Thyroid gland (tissue), 7 donors: ENCODE data around the genes MRPS30 and ISL1.

- PRO-cap, 2 experiments = no peak in any of the 2 experiments
- RAMPAGE, long total RNA, 5 experiments = no peak in any of the 5 experiments
Measured at GRCh38 chr5:43073529-43074474, 33.7 kb upstream of the ANXA2R start.

- PRO-cap, 2 experiments = no peak in any of the 2 experiments
- RAMPAGE, long total RNA, 5 experiments = no peak in any of the 5 experiments
Measured at GRCh38 chr5:43303188-43303999, 9.8 kb downstream of the HMGCS1 start.

GRCh38 chr5:43411294-43411979 lies 754 bp downstream of the CCL28 start:
- PRO-cap, 2 experiments = no peak in any of the 2 experiments
- RAMPAGE, long total RNA, 5 experiments = no peak in any of the 5 experiments

- PRO-cap, 2 experiments = peak in 2 of 2 experiments; most common plus-strand start chr5:43422383 (in 1); most common minus-strand start chr5:43422297 (in 2)
- RAMPAGE, long total RNA, 5 experiments = no peak in any of the 5 experiments
Measured at GRCh38 chr5:43422197-43422678, 10.0 kb upstream of the CCL28 start.

DNA sequence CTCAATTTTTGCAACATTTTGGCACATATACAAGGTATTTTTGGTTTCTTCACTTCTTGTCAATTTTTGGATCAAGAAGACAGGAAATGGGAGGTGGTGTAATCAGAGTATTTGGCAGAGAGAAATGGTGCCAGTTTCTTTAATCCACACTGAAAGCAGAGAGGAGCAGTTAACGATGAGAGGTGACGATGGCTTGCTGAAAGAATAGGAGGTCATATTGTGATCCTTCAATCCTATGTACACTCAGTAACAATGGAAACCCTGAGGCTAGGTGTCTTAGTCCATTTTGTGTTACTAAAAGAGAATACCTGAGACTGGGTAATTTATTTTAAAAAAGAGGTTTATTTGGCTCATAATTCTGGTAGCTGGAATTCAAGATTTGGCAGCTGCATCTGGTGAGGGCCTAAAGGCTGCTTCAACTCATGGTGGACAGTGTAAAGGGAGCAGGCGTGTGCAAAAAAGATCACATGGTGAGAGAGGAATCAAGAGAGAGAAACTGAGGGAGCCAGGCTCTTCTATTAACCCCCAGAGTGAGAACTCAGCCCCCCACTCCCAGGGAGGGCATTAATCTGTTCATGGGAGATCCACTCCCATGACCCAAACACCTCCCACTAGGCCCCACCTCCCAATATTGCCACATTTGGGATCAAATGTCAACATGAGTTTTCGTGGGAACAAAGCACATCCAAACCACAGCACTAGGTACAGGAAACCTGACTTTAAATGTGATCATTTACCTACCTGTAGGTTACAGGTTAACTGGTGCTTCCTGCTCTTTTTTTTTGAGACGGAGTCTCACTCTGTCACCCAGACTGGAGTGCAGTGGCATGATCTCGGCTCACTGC lies 16.7 kb downstream of the NNT start:
- PRO-cap, 2 experiments = no peak in any of the 2 experiments
- RAMPAGE, long total RNA, 5 experiments = no peak in any of the 5 experiments

GRCh38 chr5:43699816-43700401 lies 96.9 kb downstream of the NNT start:
- PRO-cap, 2 experiments = no peak in any of the 2 experiments
- RAMPAGE, long total RNA, 5 experiments = no peak in any of the 5 experiments

- PRO-cap, 2 experiments = no peak in any of the 2 experiments
- RAMPAGE, long total RNA, 5 experiments = start-site peak on the minus strand in 1 of 5 experiments, at chr5:44302653-44302702 at its widest, 5 reads per replicate
Measured at GRCh38 chr5:44302098-44302750, 87.0 kb downstream of the FGF10 start.

DNA sequence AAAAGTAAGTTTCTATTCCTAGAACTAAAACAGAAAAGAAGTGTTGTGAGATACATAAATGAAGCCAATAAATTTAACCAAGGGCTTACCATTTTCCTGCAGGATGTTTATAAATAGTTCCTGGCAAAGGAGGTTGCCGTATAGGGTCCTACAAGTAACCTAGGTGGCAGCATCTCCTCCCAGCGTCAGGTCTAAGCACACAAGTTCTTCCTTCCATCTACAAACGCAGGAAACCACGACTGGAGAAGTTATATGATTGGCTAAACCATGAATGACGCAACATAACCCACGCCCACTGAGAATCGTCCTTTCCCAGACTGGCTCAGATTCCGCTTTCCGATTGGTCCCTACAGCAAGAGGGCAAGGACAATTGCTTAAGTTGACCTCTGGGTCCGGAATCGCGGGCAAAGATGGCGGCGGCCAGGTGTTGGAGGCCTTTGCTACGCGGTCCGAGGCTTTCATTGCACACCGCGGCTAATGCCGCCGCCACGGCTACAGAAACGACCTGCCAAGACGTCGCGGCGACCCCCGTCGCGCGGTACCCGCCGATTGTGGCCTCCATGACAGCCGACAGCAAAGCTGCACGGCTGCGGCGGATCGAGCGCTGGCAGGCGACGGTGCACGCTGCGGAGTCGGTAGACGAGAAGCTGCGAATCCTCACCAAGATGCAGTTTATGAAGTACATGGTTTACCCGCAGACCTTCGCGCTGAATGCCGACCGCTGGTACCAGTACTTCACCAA lies at the start of gene MRPS30:
Gene MRPS30 (plus strand): TSS at position 395 of the 742 bp plus-strand sequence.
- PRO-cap, 2 experiments = peak in 2 of 2 experiments; most common plus-strand start position 397 of the sequence (in 2); most common minus-strand start position 193 of the sequence (in 2)
- RAMPAGE, long total RNA, 5 experiments = start-site peak on the plus strand in 4 of 5 experiments, centred at positions 405 to 411 of the sequence, 20 to 436 reads per replicate; start-site peak on the minus strand in 3 of 5 experiments, centred at positions 209 to 229 of the sequence, 59 to 121 reads per replicate

DNA sequence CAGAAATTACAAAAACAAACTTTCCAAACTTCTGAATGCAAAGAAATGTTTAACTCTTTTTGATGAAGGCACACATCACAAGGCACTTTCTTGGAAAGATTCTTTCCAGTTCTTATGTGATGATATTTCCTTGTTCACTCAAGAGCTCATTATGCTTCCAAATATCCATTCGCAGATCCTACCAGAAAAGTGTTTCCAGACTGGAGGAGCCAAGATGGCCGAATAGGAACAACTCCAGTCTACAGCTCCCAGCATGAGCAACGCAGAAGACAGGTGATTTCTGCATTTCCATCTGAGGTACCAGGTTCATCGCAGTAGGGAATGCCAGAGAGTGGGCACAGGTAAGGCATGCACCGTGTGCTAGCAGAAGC lies 497.0 kb upstream of the HCN1 start:
- PRO-cap, 2 experiments = no peak in any of the 2 experiments
- RAMPAGE, long total RNA, 5 experiments = no peak in any of the 5 experiments

GRCh38 chr5:50968965-50969189 lies 302.4 kb downstream of the PARP8 start:
- PRO-cap, 2 experiments = no peak in any of the 2 experiments
- RAMPAGE, long total RNA, 5 experiments = no peak in any of the 5 experiments

DNA sequence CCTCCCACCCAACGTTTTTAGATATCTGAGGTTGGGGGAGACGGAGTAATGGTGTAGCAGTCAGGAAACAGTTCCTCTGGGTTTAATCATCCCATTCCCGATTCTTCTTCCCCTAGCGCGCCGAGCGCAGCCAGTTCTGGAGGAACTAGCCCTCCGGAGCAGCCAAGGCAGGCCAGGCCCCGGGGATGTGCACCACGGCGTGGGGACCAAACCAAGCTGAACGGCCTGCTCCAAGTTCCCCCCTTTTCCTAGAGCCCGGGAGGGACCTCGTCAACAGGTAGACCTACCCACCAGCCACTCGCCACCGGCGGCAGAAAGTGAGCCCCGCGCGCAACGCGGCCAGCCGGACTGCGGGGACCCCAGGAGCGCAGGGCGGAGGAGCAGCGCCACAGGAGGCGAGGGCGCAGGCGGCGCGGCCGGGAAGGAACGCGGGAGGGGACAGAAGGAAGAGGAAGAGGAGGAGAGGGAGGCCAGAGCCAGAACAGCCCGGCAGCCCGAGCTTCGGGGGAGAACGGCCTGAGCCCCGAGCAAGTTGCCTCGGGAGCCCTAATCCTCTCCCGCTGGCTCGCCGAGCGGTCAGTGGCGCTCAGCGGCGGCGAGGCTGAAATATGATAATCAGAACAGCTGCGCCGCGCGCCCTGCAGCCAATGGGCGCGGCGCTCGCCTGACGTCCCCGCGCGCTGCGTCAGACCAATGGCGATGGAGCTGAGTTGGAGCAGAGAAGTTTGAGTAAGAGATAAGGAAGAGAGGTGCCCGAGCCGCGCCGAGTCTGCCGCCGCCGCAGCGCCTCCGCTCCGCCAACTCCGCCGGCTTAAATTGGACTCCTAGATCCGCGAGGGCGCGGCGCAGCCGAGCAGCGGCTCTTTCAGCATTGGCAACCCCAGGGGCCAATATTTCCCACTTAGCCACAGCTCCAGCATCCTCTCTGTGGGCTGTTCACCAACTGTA lies at the start of gene ISL1:
Gene ISL1 (plus strand): TSS at position 766 of the 948 bp plus-strand sequence.
- PRO-cap, 2 experiments = peak in 2 of 2 experiments; most common plus-strand start position 743 of the sequence (in 1); most common minus-strand start position 581 of the sequence (in 2)
- RAMPAGE, long total RNA, 5 experiments = no peak in any of the 5 experiments

GRCh38 chr5:51388656-51389254 lies 5.5 kb downstream of the ISL1 start:
- PRO-cap, 2 experiments = no peak in any of the 2 experiments
- RAMPAGE, long total RNA, 5 experiments = no peak in any of the 5 experiments

- PRO-cap, 2 experiments = no peak in any of the 2 experiments
- RAMPAGE, long total RNA, 5 experiments = no peak in any of the 5 experiments
Measured at GRCh38 chr5:52905575-52906149, 83.5 kb upstream of the ITGA2 start.

- PRO-cap, 2 experiments = no peak in any of the 2 experiments
- RAMPAGE, long total RNA, 5 experiments = no peak in any of the 5 experiments
Measured at GRCh38 chr5:52953715-52954551, 35.2 kb upstream of the ITGA2 start.

GRCh38 chr5:52994901-52995471 lies 5.8 kb downstream of the ITGA2 start:
- PRO-cap, 2 experiments = no peak in any of the 2 experiments
- RAMPAGE, long total RNA, 5 experiments = no peak in any of the 5 experiments

- PRO-cap, 2 experiments = peak in 2 of 2 experiments; most common plus-strand start chr5:53481993 (in 1); most common minus-strand start chr5:53481968 (in 2)
- RAMPAGE, long total RNA, 5 experiments = no peak in any of the 5 experiments
Measured at GRCh38 chr5:53481811-53482242, 1.4 kb downstream of the FST start.

DNA sequence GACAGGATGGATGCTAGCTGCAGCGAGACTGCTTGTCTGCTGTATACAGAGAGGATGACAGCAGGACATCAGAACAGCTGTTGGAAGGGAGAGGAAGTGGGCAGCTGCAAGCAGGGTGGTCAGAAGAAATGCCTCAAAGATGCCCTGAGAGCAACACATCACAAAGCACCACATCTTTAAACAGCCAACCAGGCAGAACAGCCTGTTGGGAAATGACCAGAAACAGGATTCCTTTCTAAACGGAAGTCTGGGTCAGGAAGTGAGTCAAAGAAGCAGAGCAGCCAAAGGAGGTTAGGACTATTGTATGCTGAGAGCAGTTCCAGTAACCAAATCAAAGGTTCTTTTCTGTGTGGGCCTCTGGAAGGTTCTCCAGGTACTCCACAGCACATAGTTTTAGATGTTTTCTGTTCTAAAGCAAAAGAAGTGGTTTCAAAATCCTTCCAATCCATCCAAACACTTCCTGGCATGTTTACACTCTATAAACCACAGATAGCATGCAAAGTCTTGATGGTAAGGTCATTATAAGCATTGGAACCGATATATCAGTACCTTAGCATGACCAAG lies 219.3 kb downstream of the NDUFS4 start:
- PRO-cap, 2 experiments = no peak in any of the 2 experiments
- RAMPAGE, long total RNA, 5 experiments = no peak in any of the 5 experiments

GRCh38 chr5:54017447-54018030 lies 292.8 kb downstream of the ARL15 start:
- PRO-cap, 2 experiments = no peak in any of the 2 experiments
- RAMPAGE, long total RNA, 5 experiments = no peak in any of the 5 experiments

- PRO-cap, 2 experiments = no peak in any of the 2 experiments
- RAMPAGE, long total RNA, 5 experiments = no peak in any of the 5 experiments
Measured at GRCh38 chr5:54201369-54201649, 109.1 kb downstream of the ARL15 start.

- PRO-cap, 2 experiments = no peak in any of the 2 experiments
- RAMPAGE, long total RNA, 5 experiments = no peak in any of the 5 experiments
Measured at GRCh38 chr5:54293800-54294649, 16.3 kb downstream of the ARL15 start.